Measurements from ENCODE around the genes RNF125, GAREM1, NOL4 and ZNF24.

GRCh38 chr18:32018032-32019205 is at the start of gene RNF125:
TSS of gene RNF125 (plus strand) at chr18:32018825.
- PRO-cap, result no peak
- RAMPAGE, long total RNA, result no peak

GRCh38 chr18:32264628-32265596 is 75.1 kb downstream of the MEP1B start:
- PRO-cap, result no peak
- RAMPAGE, long total RNA, result no peak

DNA sequence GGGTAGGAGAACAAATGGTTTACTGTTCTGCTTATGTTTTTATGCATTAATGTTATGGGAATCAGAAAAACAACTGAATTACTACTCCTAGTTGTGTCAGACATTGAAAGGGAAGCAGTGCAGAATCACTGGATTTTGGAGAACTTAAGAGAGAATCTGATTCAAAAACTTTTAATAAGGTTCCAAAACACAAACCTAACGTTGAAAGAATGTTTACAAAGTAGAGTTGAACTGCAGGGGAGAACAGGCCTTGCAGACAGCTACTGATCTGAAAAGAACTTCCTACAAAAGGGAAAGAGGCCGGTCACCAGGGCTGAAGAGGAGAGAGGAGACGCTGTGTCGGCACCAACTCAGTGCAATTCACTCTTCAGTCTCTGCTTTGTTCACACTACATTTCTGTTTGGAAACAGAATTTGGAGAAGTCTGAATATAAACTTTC is 124.1 kb downstream of the GAREM1 start:
- PRO-cap, result no peak
- RAMPAGE, long total RNA, result no peak

GRCh38 chr18:32460300-32460642 is 10.4 kb downstream of the GAREM1 start:
- PRO-cap, result no peak
- RAMPAGE, long total RNA, result no peak

GRCh38 chr18:32468674-32469157 is 2.0 kb downstream of the GAREM1 start:
- PRO-cap, result no peak
- RAMPAGE, long total RNA, result no peak

GRCh38 chr18:32470575-32471452 is at the start of gene GAREM1:
TSS of gene GAREM1 (minus strand) at chr18:32470882.
- PRO-cap, result no peak
- RAMPAGE, long total RNA, result no peak

DNA sequence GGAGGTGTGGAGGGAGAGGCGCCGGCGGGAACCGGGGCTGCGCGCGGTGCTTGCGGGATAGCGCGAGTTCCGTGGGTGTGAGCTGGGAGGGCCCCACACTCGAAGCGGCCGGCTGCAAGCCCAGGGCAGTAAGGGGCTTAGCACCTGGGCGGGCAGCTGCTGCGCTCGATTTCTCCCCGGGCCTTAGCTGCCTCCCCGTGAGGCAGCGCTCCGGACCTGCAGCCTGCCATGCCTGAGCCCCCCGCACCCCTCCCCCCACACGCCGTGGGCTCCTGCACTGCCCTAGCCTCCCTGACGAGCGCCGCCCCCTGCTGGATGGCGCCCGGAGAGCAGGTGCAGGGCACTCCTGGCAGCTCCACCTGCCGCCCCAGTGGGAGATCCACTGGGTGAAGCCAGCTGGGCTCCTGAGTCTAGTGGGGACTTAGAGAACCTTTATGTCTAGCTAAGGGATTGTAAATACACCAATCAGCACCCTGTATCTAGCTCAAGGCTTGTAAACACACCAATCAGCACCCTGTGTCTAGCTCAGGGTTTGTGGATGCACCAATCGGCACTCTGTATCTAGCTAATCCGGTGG is 124.2 kb downstream of the CCDC178 start:
- PRO-cap, result no peak
- RAMPAGE, long total RNA, result no peak

DNA sequence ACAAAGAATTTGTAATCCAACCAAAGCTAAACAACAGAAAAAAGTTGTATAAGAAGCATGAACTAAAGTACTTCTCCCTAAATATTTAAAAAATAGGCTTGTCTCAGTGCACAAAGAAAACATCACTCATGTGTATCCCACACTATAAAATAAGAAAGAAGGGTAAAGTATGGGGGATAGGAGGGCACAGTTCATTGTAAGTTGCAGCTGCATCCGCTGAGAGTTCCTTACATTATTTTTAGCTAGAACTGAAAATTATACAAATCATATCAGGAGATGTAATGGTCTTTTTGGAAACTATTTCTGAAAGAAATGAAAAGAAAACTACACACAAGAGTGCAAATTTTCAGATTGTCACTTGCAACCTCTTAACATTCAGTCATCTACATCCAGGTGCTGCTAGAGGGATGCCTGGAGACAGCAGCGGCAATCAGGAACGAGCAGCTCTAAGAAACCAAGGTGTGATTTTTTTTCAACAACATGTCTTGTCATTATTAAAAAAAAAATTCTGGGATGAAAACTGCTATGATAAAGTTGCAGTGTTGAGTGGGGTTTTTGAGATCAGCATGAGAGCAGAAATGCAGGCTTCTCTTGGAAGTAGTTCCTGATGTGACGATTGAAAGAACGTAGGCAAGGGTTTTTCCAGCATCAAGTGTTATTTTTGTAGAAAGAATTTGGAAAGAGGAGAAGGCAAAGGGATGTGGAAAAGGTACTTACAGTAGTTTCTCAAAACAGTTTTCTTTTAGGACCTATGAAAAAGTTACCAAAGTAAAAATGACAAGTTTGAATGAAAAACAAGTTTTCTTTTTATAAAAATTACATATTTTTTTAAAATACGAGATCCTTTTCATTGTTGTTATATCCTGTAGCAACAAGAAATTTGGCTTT is 273.8 kb downstream of the ASXL3 start:
- PRO-cap, result unidirectional peak, plus-strand start at position 173 of the sequence; unidirectional peak, plus-strand start at position 349 of the sequence; unidirectional peak, plus-strand start at position 378 of the sequence
- RAMPAGE, long total RNA, result start-site peak on the plus strand centred at position 380 of the sequence, 28 bp wide, 22 and 24 reads in 2 replicates

DNA sequence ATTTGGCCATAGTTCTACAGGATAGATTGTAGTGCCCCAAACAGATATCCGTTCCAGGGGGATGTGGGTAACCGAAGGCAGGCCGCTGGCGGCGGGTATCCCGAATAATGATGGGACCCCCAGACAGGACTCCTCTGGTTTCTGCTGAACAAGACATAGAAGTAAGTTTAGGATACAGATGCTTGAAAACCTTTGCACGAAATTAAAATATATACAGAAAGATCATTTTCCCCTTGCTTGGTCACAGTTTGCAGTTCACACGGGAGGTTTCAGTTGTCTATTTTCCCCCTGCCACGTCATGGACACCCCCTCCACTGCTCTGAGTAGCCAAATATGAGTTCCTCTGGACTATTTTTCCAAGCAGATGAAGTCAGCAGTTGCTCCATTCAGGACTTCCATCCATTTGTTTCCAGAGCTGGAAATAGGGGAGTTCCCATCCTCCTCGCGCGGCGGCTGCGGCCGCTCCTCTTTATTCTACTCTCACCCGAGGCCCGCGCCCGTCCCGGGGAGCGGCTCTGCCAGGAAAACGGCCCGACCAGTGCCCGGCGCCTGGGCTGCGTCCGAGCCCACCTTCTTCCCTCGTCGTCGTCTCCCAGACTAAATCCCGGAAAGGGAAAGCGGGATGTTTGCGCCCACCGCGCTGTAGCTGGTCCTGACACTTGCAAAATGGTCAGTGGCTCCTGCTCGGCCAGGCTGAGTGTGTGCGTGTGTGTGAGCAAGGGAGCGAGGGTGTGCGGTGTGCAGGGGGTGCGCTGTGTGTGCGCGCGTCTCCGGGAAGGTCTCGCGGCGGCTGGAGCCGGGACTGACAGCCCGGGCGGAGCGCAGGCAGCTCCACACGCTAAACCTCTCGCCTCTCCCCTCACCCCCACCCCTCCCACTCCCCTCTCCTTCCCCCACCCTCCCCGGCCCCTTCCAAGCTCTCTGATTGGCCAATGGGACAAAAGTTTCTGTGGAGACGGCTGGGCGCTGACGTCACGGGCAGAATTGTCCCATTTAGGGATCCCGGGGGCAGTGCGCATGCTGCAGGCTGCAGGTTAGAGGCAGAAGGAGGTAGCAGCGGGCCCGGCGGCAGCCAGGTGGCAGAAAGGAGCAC is at the start of gene NOL4:
TSS of gene NOL4 (minus strand) at position 840 of the 1,093 bp plus-strand sequence.
- PRO-cap, result no peak
- RAMPAGE, long total RNA, result no peak

DNA sequence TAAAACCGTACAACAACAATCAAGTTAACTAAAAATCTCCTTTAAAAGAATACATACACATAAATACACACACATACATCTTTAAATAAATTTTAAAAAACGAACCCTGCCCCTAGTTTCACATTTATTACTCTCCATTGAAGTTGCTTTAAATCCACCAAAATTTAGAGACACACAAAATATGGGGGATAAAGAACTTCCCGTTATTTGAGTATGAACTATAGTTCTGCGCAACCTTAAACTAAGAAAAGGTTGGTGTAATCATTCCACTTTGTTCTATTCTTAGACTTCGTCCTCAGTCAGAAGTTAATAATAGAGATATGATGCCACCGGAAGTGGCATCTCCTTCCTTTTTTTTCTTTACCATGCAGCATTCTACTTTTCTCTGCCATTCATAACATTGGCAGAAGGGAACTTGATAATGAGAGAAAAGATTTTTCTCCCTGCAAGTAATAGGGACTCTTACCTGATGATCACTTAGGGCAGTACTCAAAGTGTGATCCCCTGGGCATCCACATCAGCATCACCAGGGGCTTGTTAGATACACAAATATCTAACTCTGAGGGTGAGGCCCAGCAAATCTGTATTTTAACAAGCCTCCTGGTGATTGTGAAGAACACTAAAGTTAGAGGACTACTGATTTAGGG is 147.8 kb upstream of the DTNA start:
- PRO-cap, result no peak
- RAMPAGE, long total RNA, result no peak

GRCh38 chr18:34834902-34835401 is 124.9 kb downstream of the DTNA start:
- PRO-cap, result no peak
- RAMPAGE, long total RNA, result no peak

- PRO-cap, result no peak
- RAMPAGE, long total RNA, result no peak
Observed at GRCh38 chr18:35041961-35042372, 754 bp downstream of the MAPRE2 start.

GRCh38 chr18:35059980-35060548 is 18.9 kb downstream of the MAPRE2 start:
- PRO-cap, result no peak
- RAMPAGE, long total RNA, result no peak

- PRO-cap, result no peak
- RAMPAGE, long total RNA, result no peak
Observed at GRCh38 chr18:35131629-35132453, 90.6 kb downstream of the MAPRE2 start.

DNA sequence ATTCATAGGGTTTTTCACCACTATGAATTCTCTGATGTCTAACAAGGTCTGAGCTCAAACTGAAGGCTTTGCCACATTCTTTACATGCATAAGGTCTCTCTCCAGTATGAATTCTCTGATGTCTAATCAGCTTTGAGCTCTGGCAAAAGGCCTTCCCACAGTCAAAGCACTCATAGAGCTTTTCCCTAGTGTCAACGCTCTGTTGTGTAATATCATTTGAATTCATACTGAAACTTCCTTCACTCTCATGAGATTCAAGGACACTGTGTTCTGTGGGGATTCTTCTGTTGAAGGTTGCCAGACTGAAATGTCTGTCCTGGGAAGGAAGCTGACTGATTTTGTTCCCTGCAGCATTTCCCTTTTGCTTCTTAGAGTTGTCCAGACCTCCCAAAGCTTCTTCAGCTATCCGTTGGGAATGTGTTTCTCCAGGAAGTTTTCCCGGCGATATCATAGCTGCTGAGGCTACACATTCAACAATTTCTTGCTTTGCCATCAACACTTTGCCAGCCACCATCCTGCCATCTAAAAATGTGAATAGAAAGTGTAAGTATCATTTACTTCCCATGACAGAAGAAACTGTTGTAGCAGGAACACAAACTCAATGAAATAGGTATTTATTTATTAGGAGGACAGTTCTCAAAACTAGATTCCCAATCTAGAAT is 13.2 kb downstream of the ZNF397 start:
- PRO-cap, result no peak
- RAMPAGE, long total RNA, result no peak

- PRO-cap, result bidirectional peak, plus-strand start at chr18:35344564, minus-strand start at chr18:35344445
- RAMPAGE, long total RNA, result start-site peak on the minus strand at chr18:35344403-35344461, 85 and 53 reads in 2 replicates
Observed at GRCh38 chr18:35344262-35344910, at the start of gene ZNF24. TSS of gene ZNF24 (minus strand) at chr18:35344420.

DNA sequence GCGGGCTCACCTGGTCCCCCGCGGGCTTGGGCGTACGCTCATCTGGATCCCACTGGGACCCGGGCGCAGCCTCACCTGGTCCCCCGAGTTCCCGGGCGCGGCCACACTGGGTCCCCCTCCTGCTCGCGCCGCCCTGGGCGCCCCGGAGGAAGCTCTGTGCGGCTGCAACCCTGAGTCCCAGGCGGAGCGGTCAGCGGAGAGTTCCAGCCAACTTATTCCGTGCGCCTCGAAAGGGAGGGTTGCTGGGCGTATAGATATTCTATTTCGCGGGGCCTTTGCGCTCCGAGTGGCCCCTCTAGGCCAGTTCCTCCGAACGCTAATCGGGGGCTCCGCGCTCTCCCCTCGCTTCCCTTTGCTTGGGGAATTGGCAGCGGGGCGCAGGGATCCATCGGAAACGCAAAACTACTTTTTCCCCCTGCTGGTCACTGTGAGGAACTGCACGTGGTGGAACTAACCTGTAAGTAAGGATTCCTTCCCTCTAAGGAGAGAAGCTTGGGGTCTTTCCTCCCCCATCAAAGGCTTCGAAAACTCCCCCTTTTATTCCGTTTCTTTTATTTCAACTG is 22.2 kb upstream of the C18orf21 start:
- PRO-cap, result no peak
- RAMPAGE, long total RNA, result no peak

DNA sequence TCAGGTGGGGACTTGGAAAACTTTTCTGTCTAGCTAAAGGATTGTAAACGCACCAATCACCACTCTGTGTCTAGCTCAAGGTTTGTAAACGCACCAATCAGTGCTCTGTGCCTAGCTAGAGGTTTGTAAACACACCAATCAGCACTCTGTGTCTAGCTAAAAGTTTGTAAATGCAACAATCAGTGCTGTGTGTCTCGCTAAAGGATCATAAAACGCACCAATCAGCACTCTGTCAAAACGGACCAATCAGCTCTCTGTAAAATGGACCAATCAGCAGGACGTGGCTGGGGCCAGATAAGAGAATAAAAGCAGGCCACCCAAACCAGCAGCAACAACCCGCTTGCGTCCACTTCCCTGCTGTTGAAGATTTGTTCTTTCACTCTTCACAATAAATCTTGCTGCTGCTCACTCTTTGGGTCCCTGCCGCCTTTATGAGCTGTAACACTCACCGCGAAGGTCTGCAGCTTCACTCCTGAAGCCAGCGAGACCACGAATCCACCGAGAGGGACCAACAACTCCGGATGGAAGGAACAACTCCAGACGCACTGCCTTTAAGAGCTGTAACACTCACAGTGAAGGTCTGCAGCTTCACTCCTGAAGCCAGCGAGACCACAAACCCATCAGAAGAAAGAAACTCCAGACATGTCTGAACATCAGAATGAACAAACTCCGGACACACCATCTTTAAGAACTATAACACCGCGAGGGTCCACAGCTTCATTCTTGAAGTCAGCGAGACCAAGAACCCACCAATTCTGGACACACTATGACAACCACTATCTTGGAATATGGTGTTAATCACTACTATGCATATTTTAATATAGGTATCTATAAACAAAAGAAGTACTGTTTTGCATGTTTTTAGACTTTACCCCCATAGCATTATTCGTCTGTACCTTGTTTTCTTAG is 2.7 kb downstream of the RPRD1A start:
- PRO-cap, result no peak
- RAMPAGE, long total RNA, result no peak

DNA sequence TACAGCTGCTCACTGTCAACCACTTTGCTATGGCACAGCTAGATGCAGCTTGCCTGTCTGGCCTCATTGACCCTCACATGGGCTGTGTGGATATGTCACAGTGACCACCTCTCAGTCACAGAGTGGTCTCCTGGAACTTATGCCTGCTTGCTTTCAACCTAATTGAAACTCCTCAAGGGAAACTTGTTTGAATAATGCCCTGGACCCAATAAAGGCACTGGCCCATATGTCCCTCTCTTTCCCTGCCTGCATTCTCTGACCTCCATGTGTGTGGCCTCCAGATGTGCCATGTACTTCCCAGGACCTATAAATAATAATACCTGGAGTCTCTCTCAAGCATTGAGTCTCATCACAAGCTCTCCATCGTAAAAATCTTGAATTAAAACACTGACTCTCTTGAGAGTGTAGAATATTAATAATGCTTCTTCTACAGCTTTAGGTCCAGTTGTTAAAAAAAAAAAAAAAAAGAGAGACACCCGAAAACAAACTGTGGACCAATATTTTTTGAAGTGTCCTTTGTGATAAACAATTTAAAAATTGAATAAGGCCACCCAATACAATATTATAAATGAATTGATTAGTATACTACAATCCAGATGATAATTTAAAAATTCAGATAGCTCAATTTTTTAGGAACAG is 21.3 kb downstream of the SLC39A6 start:
- PRO-cap, result no peak
- RAMPAGE, long total RNA, result no peak

GRCh38 chr18:36131733-36132101 is 2.0 kb downstream of the ELP2 start:
- PRO-cap, result no peak
- RAMPAGE, long total RNA, result no peak

Data from Karpas-422 (cell line).